ENCODE results near the genes R3HDML and SERINC3.

GRCh38 chr20:44154545-44155129 is 32.4 kb downstream of the JPH2 start:
- RRBS, result no CpG with 5 or more reads among the region's 8 CpGs

DNA sequence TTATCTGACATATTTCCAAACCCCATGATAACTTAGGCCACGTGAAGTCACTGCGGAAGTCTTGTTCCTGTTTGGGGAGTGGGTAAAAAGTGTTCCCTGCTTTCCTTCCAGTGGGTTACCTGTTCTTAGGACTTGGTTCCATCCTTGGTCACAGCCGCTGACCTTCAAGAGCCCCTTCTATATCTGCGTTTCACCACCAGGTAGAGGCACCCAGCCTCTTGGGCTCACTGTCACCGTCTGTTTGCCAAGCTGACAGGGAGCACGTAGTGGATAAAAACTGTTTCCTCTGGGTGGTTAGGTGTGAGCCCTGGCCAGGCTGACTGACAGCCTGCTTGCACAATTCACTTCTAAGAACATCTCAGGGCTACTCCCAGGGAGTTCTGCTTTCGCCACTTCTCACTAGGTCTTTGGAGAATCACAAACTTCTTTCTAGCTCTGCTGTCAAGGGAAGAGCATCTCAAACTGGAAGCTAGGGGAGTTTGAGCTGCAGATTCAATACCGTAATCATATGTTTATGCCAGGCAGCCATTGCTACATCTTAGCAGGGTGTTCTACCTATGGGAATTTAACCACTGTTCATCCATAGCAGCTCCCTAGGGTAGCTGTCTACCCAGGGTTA is 1.8 kb upstream of the JPH2 start:
- RRBS, result no CpG with 5 or more reads among the region's 8 CpGs

DNA sequence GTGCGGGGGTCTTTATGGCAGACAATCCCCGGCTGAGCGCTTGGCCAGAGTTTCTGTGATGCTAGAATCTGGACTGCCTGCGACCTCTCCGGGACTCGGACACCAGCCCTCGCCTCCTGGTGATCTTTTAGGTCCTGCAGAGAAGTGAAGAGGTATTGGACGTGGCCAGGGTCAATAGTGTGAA is 526 bp upstream of the OSER1 start:
- RRBS, result 2% methylated on average over 5 of the region's 8 CpGs

DNA sequence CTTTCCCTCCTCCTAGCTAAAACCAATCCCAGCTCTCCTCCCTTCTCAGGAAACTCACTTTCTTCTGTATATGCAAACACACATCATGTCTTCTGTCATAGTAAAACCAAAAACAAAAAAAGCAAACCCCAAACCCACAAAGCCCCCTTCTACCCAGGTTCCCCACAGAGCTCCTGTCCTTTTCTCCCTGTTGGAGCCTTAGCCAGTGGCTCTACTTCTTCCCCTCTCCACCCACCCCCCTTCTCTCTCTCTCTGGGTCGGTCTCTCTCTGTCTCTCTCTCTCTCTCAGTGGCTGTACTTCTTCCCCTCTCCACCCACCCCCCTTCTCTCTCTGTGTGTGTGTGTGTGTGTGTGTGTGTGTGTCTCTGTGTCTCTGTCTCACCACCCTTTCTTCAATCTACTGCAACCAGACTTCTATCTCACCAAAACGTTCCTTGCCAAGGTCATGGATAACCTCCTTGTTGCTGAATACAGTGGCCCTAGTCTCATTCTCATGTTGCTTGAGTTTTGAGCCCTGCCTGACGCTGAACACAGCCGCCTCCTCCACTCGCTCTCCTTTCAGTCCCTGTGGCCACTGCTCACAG is 8.7 kb upstream of the OSER1 start:
- RRBS, result no CpG with 5 or more reads among the region's 5 CpGs

GRCh38 chr20:44336883-44337288 is at the start of gene R3HDML:
Gene R3HDML, plus strand, starts transcription at chr20:44337043.
- RRBS, result 85% methylated on average over 4 of the region's 10 CpGs

- RRBS, result no CpG with 5 or more reads among the region's 4 CpGs
These were observed 37.6 kb downstream of the HNF4A start for GRCh38 chr20:44392989-44393571.

DNA sequence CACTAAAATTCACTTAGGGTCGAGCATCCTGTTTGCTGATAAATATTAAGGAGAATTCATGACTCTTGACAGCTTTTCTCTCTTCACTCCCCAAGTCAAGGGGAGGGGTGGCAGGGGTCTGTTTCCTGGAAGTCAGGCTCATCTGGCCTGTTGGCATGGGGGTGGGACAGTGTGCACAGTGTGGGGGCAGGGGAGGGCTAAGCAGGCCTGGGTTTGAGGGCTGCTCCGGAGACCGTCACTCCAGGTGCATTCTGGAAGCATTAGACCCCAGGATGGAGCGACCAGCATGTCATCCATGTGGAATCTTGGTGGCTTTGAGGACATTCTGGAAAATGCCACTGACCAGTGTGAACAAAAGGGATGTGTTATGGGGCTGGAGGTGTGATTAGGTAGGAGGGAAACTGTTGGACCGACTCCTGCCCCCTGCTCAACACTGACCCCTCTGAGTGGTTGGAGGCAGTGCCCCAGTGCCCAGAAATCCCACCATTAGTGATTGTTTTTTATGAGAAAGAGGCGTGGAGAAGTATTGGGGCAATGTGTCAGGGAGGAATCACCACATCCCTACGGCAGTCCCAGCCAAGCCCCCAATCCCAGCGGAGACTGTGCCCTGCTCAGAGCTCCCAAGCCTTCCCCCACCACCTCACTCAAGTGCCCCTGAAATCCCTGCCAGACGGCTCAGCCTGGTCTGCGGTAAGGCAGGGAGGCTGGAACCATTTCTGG is 44.2 kb upstream of the TTPAL start:
- RRBS, result no CpG with 5 or more reads among the region's 10 CpGs

GRCh38 chr20:44435466-44436245 is 40.0 kb upstream of the TTPAL start:
- RRBS, result no CpG with 5 or more reads among the region's 10 CpGs

- RRBS, result no CpG with 5 or more reads among the region's 1 CpG
These were observed 12.9 kb downstream of the SERINC3 start for GRCh38 chr20:44509079-44509337.

- RRBS, result under 1% methylated on average over 30 of the region's 52 CpGs
These were observed at the start of gene SERINC3 for GRCh38 chr20:44521297-44522436. Gene SERINC3, minus strand, starts transcription at chr20:44522070.

- RRBS, result no CpG with 5 or more reads among the region's 3 CpGs
These were observed 778 bp downstream of the PKIG start for GRCh38 chr20:44583077-44583637.

DNA sequence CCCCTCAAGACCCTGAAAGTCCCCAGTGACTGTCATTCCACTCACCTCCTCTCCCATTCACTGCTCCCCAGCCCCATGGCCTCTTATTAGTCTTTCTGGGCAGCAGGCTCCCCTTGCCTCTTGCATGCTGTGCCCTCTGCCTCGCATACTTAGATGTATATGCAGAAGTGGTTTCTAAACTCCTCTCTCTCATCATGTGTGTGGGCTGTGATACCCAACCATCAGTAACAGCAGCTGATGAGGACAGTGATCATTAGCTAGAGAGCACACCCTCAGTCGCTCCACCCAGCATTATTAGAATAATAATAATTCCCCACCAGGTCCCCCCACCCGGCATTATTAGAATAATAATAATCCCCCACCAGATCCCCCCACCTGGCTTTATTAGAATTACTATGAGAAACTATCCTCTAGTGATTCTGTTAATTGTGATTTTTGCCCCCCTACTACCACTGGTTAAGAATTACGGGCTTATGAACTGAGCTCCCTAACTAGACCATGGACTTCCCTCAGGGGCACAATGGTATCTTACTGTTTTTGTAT is 14.6 kb downstream of the PKIG start:
- RRBS, result no CpG with 5 or more reads among the region's 4 CpGs

- RRBS, result no CpG with 5 or more reads among the region's 4 CpGs
These were observed 15.1 kb downstream of the PKIG start for GRCh38 chr20:44597483-44597873.

- RRBS, result no CpG with 5 or more reads among the region's 9 CpGs
These were observed 14.0 kb downstream of the ADA start for GRCh38 chr20:44637264-44638101.

- RRBS, result no CpG with 5 or more reads among the region's 17 CpGs
These were observed 9.0 kb downstream of the ADA start for GRCh38 chr20:44642226-44643205.

- RRBS, result no CpG with 5 or more reads among the region's 6 CpGs
These were observed 9.4 kb downstream of the YWHAB start for GRCh38 chr20:44894702-44895602.

GRCh38 chr20:44910537-44911181 is 799 bp downstream of the PABPC1L start:
- RRBS, result no CpG with 5 or more reads among the region's 18 CpGs

DNA sequence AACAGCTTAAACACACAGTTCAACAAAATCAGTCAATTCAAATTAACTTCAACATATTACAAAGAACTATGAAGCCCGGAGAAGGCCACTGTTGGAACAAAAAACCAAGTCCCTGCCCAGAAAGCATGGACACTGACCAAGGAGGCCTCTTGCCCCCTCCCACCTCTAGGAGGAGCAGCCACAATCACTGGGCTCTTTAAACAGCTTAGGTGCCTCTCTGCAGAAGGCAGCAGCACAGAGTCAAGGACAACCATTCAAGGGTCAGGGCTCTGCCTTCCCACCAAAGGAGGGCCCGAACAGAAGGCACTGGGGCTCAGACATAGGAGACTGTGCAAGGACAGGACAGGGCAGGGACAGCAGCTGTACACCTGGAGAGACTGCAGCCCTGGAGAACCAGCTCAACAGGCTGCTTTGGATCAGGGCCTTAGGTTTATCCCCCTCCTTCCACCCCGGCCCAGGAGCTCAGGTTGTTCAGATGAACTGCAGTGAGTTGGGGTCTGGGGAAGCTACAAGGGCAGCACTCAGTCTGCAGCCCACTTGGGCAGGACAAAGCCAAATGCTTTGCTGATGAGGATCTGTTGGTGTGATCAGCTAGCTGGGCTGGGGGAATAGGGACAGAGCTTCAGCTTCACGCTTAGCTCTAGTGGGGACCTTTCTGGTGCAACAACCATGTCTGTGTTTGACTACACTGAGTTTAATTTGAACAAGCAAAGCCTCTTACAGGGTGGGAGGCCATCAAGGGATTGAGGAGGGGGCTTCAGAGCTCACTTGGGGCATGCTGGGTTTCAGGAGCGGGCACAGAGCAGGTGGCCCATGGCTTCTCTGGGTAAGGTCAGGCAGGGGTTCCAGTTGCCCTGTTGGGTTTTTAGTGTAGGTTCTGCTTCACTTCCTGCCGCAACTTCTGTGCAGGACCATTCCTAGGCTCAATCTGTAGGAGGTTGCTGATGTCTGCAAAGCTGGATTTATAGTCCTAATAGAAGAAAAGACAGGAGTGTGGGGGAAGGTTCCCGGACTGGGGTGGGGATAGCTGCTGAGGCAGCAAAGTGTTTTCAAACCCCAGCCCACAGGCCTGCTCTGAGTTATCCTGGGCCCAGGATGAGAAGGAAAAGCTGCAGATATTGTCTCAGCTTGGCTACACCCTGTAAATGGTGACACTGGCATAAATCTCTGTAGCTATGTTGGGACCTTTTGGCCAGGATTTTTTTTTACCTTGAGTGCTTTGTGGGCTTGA is 17.5 kb downstream of the TOMM34 start:
- RRBS, result no CpG with 5 or more reads among the region's 7 CpGs

DNA sequence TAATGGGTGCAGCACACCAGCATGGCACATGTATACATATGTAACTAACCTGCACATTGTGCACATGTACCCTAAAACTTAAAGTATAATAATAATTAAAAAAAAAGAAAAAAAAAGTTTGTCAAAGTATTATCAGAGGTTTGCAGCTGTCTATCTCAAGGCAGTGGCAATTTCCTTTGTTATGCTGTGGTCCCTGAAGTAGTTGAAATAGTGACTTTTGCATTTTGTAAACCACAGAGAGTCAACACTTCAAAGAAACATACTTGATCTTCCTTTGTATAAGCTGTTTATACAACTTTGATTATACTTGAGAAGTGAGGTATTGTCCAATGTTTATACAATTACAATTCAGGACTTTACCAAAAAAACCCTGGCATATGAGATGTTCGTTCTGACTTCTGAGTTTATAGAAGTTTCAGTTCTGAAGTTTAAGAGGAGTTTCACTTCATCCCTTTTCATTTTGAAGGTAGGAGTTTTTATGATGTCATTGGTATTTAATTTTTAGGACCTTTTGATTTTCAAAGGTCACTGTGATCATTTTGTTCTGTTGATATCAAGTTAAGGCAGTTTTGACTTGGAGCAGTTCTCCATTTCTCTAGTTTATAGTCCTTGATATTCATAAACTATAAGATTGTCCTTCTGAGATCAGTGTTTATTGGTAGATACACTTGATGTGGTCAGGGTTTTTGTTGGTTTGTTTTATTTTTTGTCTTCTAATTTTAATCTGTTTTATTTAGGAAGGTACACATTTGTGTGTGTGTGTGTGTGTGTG is 4.0 kb downstream of the STK4 start:
- RRBS, result no CpG with 5 or more reads among the region's 1 CpG

- RRBS, result no CpG with 5 or more reads among the region's 5 CpGs
These were observed 30.8 kb downstream of the STK4 start for GRCh38 chr20:44997093-44997558.